ENCODE data around the gene TMEM14B.

- RRBS = no CpG with 5 or more reads among the region's 18 CpGs
These were observed 231.8 kb upstream of the SLC35B3 start for GRCh38 chr6:8667086-8667513.

DNA sequence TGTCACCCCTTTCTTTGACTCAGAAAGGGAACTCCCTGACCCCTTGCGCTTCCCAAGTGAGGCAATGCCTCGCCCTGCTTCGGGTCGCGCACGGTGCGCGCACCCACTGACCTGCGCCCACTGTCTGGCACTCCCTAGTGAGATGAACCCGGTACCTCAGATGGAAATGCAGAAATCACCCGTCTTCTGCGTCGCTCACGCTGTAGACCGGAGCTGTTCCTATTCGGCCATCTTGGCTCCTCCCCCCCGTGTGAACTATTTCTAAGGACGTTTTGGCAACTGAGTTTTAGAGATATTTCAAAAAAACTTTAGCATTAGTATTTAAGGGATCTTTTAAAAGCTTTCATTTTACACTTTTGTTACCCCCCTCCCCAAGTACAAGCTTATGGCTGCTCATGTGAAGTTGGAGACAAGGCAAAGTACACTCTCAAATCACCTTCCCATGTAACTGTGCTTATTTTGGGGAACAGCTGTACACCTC, 341.0 kb upstream of the SLC35B3 start:
- RRBS = no CpG with 5 or more reads among the region's 18 CpGs

- RRBS = no CpG with 5 or more reads among the region's 19 CpGs
These were observed 603.8 kb downstream of the TFAP2A start for GRCh38 chr6:9811038-9811436.

- RRBS = no CpG with 5 or more reads among the region's 4 CpGs
These were observed 209.0 kb downstream of the TFAP2A start for GRCh38 chr6:10205842-10206221.

- RRBS = no CpG with 5 or more reads among the region's 8 CpGs
These were observed 67.1 kb downstream of the TFAP2A start for GRCh38 chr6:10347724-10348312.

- RRBS = no CpG with 5 or more reads among the region's 9 CpGs
These were observed 14.5 kb downstream of the TFAP2A start for GRCh38 chr6:10400222-10400948.

DNA sequence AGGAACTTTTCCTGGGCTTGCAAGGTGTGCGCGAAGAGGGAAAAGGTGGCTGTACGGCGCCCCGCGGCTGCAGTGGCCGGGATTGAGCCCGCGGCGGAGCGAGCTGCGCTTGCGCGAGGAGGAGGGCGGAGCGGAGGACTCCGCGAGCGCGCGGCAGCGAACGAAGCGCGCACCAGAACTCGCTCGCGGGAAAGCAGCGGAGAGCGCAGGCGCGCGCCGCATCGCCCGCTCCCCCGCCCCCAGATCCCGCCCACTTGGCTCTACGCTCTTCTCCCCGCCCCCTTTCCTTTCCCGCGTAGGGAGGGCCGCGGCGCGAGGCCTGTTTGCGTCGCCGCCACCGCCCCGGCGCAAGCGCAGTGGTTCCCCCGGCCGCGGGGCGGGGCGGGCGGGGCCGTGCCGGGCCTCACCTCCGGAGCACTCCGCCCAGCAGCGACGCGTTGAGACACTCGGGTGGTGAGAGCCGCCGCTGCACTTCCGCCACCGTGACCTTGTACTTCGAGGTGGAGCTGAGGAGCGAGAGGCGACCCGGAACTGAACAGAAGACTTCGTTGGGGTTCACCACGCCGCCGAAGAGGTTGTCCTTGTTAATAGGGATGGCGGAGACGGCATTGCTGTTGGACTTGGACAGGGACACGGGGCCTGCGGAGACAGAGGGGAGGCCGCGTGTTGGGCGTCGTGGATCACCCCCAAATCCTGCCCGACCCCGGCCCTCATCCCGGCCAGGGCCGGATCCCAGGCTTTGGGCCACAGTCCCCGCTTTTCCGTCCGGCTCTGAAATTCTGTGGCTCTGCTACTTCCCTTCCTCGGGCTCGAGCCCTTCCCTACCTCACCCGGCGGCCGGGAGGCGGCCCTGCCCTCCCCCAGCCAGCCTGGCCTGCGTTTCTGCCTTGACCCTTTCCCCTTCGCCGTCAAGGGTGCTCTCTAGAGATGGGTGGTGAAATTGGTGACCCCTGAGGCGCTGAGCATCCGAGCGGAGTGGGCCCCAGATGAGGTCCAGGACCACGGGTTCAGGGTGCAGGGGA, 10.5 kb downstream of the TFAP2A start:
- RRBS = 4% methylated on average over 6 of the region's 107 CpGs

- RRBS = no CpG with 5 or more reads among the region's 70 CpGs
These were observed 4.3 kb upstream of the TFAP2A start for GRCh38 chr6:10418740-10419913.

DNA sequence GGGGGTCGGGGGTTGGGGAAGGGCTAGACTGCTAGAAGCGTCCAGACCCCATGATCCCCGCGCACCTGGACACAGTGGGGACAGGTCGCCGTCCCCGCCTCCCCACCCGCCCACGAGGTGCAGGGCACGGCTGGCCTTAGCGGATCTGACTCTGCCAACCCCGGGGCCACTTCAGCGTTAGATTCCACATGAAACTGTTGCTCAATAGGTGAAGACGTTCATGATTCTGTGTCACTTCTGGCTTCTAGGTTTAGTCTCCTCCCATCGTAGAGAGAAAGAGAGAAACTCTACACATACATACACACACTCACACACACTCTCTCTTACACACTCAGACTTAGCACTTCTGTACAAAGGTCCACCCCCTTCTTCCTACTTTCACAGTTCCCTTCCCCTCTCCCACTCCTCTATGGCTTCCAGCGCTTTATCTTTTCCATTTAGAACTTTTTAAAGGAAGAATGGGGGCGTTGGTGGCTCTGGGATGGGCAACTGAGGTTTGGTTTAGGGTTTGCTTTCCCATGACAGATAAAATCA, 5.1 kb upstream of the TFAP2A start:
- RRBS = no CpG with 5 or more reads among the region's 17 CpGs

DNA sequence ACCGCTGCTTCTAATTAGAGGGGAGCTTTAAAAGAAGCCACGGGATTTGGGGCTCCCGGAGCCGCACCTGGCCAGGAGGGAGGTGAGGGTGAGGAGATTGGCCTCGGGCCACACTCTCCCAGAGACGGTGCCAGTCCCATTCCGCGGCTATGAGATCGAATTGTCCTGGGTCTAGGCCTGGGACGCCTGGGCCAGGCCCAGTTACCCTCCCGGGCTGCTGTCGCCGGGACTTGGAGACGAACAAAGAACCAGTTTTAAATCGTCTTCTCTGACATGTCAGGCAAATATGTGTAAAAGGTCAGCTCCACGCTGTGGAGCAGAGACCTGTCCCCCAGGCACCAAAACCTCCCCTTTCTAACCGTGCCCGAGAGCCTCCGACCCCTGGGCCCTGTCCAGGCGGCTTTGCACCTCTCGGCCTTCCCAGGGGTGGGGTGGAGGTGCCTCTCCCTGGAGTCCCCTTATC, 5.6 kb upstream of the TFAP2A start:
- RRBS = no CpG with 5 or more reads among the region's 21 CpGs

DNA sequence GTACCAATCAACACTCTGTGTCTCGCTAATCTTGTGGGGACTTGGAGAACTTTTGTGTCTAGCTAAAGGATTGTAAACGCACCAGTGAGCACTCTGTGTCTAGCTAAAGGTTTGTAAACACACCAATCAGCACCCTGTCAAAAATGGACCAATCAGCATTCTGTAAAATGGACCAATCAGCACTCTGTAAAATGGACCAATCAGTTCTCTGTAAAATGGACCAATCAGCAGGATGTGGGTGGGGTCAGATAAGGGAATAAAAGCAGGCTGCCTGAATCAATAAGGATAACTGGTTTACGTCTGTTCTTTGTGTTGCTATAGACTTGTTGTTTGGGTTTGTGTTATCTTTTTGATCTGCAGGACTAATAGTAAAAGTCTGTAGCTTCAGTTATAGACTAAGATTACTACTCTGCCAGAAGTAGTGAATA, 29.2 kb upstream of the GCNT2 start:
- RRBS = no CpG with 5 or more reads among the region's 3 CpGs

DNA sequence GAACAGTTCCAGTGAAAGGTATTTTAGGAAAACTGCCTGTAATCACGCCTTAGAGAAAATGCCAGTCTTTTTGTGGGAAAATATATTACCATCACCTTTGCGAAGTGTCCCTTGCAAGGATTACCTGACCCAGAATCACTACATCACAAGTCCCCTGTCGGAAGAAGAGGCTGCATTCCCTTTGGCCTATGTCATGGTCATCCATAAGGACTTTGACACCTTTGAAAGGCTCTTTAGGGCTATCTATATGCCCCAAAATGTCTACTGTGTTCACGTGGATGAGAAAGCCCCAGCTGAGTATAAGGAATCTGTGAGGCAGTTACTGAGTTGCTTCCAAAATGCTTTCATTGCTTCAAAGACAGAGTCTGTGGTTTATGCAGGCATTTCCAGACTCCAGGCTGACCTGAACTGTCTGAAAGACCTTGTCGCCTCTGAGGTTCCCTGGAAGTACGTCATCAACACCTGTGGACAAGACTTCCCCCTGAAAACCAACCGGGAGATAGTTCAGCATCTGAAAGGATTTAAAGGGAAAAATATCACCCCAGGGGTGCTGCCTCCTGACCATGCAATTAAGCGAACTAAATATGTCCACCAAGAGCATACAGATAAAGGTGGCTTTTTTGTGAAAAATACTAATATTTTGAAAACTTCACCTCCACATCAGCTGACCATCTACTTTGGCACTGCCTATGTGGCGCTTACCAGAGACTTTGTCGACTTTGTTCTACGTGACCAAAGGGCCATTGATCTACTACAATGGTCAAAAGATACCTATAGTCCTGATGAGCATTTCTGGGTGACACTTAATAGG, 65.2 kb downstream of the GCNT2 start:
- RRBS = no CpG with 5 or more reads among the region's 11 CpGs

DNA sequence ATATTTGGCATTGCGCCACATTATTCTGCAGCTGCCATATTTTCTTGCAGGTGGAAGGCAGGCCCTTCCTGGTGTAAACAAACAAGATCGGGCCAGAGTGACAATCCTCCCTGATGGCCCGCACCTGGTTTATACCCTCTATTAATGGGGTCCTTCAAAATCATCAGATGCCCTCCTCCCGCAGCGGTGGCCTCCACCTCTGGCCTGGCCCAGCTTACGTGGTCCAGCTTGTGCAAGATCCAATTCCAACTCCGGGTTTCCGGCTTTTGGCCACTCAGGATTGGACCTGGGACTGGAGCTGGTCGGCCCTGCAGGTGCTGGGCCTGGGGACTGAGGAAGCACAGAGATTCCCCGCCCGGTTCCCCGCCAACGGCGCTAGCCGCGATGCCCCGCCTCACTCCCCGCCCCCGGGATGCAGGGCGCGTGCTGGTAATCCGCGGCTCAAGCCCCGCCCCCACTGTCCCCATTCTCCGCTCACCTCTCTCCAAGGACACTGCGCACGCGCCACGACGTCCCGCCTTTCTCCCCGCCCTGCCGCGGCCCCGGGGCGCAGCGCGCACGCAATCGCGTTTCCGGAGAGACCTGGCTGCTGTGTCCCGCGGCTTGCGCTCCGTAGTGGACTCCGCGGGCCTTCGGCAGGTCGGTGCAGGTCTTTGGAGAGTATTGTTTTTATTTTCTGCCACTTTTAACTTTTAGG, at the start of gene TMEM14B:
Gene TMEM14B, plus strand, starts transcription at position 563 of the 697 bp plus-strand sequence.
- RRBS = 2% methylated on average over 11 of the region's 50 CpGs

- RRBS = no CpG with 5 or more reads among the region's 4 CpGs
These were observed 40.3 kb downstream of the TMEM14B start for GRCh38 chr6:10787884-10788264.

DNA sequence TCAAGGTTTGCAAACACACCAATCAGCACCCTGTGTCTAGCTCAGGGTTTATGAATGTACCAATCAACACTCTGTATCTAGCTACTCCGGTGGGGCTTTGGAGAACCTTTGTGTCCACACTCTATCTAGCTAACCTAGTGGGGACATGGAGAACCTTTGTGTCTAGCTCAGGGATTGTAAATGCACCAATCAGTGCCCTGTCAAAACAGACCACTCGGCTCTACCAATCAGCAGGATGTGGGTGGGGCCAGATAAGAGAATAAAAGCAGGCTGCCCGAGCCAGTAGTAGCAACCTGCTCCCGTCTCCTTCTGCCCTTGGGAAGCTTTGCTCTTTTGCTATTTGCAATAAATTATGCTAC, 5.8 kb upstream of the SMIM13 start:
- RRBS = no CpG with 5 or more reads among the region's 4 CpGs

GRCh38 chr6:11096057-11096551, 2.5 kb downstream of the SMIM13 start:
- RRBS = no CpG with 5 or more reads among the region's 5 CpGs

- RRBS = no CpG with 5 or more reads among the region's 18 CpGs
These were observed 620 bp upstream of the NEDD9 start for GRCh38 chr6:11232945-11233631.

- RRBS = no CpG with 5 or more reads among the region's 9 CpGs
These were observed 55.6 kb upstream of the NEDD9 start for GRCh38 chr6:11287854-11288611.

DNA sequence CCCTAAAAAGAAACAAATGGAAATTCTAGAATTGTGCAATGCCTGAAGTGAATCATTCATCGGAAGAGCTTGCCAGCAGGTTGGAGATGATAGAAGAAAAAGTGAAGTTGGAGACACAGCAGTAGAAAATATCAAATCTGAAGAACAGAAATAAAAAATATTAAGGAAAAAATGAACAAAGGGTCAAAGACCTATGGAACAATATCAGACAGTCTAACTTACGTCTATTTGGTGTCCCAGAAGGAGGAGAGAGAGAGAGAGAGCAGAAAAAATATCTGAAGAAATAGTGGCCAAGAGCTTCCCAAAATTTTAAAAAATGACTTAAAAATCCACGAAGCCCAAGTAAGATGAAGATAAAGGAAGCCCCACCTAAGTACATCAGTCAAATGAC, 109.5 kb upstream of the NEDD9 start:
- RRBS = no CpG with 5 or more reads among the region's 3 CpGs